PC-3 (cell line): ENCODE data around the genes RING1, SMIM40 and ITPR3.

DNA sequence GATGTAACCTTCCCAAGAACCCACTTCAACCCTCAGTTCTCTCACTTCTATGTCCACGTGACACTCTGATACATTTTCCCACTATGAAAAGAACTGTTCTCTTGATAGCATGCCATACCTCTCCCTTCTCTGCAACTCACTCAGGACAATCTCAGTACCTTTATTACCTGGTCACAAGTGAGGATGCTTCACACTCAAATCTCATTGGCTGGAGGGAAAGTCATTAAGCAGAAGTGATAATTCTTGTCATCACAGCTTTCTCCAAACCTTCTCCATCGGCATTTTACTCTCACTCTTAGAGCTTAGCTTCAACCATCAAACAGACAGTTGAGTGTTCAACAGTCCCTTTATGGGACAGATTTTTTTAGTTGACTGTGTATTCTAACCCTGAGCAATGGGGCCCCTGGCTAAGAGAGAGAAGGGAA, 18.5 kb upstream of the HLA-DPB1 start:
- RAMPAGE, long total RNA, result no peak

GRCh38 chr6:33117174-33117922, 41.6 kb downstream of the HLA-DPB1 start:
- RAMPAGE, long total RNA, result no peak

DNA sequence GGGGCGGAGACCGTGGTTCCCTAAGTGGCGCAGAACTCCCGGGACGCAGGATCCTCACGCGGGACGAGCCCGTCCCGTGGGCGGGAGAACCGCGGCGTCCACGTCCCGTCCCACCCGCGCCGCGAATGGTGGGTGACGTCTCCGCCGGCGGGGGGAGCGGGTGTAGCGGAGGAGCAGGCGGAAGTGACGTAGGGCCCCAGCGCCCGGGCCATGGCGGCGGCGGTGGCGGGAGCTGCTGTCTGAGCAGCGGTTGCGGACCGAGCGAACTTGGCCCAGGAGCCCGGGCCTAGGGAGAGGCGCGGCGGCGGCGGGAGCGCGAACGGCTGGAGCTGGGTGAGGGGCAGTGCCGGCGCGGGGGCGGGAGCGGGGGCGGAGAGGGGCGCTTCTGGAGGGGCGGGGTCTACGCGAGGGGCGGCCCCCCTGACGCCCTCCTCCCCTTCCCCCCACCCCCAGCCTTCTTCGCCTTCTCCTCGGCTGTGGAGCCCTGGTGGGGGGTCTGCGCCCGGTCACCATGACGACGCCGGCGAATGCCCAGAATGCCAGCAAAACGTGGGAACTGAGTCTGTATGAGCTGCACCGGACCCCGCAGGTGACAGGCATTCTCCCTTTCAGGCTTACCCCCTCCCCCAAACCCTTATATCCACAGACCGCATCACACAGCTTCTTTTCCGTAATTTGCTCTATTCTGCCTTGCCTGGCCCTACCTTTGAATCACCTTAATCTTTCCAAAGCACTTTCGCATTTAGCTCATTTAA, at the start of gene RING1:
Gene RING1 (plus strand): TSS at position 189 of the 755 bp plus-strand sequence.
- RAMPAGE, long total RNA, result no peak

DNA sequence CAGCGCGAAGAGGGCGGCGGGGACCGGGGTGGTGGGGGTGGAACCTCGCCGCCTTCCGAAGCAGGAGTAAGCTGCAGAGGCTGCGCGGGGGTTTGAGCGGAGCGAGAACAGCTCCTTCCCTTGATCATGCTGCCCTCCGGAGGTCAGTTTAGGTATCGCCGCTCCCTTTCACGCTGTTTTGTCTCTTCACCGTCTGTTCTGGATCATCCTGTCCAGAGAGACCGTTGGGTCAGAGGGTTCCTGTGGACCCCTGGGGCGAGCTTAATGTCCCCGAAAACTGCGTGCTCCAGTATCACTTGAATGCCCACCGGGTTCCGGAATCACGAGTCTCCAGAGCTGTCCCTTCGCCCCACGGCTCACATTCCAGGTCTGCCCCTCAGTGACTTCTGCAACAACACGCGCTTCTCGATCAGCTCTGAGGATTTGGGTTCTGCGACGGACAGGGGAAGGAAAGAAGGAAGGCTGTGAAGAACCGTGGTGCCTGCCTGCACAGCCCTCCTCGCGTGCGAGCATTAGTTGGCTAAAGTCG, 23.3 kb downstream of the VPS52 start:
- RAMPAGE, long total RNA, result no peak

- RAMPAGE, long total RNA, result no peak
Measured at GRCh38 chr6:33297634-33297824, 1.2 kb downstream of the RGL2 start.

GRCh38 chr6:33302904-33303217, 4.1 kb upstream of the RGL2 start:
- RAMPAGE, long total RNA, result no peak

DNA sequence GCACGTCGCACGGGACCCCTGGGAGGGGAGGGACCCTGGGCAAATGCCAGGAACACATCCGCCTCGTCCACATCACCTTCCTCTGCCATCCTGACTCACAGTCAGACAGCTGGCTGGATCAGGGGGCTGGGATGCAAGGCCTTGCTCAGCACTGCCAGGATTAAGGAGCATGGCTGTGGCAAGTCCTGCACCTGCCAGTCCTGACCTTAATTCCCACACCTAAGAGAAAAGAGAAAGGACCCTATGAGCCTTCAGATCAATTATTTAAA, at the start of gene SMIM40:
Gene SMIM40 (minus strand): TSS at position 103 of the 269 bp plus-strand sequence.
- RAMPAGE, long total RNA, result no peak

DNA sequence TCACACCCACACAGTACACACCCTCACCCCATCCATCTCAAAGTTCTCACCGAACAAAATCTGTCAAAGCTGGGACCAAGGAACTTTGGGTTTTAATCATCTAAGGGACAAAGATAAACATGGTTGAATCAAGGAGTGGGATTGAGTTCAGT, 1.2 kb downstream of the CUTA start:
- RAMPAGE, long total RNA, result no peak

DNA sequence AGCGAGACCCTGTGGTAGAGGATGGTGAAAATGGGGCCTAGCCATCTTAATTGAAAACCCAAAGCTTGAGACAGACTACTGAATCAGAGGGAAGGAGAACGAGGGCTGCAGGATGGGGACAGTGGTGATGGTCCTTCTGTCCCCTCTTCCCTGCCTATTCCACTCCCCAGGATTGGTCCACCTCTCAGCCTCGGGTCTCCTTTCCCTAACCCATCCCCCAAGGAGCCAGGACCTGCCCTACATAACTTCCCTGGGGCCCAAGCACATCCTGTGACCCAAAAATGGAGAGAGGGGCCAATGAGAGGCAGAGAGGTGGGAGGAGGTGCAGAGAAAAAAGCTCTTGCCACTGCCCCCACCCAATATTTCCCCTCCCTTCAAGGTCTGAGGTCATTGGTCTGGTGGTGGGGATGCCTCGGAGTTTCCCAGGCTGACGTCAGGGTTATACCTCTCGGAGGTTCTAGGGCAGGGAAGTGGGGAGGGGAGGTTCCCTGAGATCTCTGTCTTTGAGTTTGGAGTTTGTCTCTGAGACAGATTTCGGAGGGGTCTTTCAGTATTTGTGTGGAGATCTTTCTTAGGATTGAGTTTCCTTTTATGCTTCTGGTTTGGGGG, 974 bp upstream of the CUTA start:
- RAMPAGE, long total RNA, result no peak

DNA sequence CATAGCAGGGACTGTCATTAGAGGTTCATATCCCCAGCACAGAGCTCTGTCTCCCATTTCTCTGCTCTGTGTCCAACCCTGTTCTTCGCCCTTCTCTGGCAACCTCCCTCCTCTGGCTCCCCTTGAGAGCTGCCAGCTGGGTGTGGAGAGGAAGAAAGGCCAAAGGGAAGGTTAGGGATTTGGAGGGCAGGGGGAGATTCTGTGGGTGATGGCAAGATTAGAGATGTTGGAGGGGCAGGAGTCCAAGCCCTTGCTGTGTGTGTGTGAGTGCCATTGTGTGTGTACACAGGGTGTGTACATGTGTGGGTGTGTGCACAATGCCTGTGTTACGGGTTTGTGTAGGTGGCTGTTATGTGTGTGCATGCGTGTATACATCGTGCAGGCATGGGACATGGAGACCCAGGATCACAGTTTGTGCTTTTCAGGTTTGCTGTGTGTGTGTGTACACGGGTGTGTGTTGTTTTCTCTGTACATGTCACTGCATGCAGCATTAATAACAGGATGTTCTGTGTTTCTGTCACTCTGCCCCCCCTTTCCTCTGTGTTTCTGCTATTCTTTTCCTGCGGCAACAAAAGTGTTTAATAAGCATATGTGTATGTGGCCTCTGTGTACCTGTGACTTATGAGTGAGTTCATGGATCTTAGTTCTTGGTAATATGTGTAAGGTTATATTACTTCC, 9.6 kb downstream of the SYNGAP1 start:
- RAMPAGE, long total RNA, result no peak

DNA sequence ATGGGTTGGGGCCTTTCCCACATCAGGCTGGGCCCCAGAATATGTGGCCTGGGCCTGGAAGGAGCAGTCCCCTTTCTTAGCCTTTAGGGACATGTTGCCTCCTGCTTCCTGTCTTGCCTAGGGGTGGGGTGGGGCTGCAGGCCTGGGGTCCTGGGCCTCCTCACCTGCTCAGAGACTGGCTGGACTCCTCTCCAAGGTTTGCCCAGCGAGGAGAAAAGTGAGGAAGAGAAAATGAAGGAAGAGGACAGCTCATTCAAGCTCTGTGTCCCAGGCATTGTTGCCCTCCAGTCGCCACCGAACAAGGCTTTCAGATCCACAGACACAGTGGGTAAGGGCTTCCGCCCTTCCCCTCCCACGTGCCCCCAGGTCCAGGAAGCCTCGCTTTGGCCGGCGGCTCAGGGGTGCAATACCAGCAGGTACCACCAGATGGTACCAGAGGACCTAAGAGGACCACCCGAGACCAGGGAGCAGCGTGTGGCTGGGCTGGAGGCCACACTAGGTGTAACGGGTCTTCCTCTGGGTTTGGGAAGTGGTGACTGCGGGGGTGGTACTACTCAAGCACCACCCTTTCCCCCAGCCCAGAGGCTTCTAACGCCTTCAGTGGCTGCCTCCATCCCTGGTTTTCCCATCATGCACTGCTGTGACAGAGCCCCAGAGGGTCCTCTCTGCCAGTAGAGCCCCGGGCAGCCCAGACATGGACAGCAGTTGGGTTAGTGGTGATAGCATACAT, 5.5 kb upstream of the BAK1 start:
- RAMPAGE, long total RNA, result no peak

DNA sequence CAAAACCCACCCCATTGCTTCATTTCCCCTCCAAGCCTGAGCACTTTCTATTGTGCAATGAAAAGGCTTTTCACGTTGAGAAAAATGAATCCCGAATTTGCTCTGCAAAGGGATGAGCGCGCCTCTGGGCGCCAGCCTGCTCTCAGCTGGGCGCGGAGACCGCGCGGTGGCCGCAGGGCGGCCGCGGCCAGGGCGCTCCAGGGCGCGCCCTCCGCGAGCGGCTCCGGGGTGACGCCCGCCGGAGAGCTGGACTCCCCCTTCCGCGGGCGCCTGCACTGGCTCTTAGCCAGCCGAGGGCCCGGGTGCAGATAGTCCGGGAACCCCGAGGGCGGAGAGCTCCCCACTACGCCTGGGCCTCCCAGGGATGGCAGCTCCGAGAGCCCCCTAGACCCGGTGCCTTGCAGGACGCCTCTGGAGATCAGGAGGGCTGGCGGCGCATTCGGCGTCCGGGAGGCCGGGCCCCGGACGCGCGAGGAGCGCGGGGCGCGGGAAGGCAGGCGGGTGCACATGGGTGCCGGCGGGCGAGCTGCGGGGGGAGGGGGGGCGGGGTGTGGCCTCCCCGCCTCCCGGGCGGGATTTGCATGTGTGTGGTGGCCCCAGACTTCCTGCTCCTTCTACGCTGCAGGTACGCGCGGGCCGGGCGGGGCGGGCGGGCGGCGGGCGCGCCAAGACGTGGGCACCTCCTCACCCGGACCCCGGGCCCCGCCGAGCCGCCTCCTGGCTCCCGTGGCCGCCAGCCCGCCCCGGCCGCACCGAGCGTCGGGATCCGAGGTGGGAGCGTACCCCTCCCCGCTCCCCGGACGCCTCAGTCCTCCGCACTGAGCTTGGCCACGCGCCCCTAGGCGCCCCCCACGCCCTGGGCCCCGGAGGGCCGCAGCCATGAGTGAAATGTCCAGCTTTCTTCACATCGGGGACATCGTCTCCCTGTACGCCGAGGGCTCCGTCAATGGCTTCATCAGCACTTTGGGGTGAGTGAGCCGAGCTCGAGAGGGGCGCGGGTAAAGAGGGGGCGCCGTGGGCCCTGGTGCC, at the start of gene ITPR3:
Gene ITPR3 (plus strand): TSS at position 599 of the 1,029 bp plus-strand sequence.
- RAMPAGE, long total RNA, result no peak

DNA sequence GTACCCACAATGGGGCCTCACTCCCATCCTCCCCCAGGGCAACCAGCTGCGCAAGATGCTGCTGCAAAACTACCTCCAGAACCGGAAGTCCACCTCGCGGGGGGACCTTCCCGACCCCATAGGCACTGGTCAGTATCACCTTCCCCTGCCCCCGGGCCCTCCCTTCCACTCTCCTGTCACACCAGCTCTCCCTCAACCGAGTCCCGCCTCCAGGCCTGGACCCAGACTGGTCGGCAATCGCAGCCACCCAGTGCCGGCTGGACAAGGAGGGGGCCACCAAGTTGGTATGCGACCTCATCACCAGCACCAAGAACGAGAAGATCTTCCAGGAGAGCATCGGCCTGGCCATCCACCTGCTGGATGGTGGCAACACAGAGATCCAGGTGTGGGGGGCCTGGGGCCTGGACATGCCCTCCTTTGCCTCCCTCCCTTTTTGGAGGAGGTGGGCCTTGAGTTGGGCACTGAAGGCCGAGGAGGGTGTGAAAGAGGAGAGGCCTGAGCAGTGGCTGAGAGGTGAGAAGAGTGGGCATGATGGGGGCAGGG, 26.9 kb downstream of the UQCC2 start:
- RAMPAGE, long total RNA, result no peak

DNA sequence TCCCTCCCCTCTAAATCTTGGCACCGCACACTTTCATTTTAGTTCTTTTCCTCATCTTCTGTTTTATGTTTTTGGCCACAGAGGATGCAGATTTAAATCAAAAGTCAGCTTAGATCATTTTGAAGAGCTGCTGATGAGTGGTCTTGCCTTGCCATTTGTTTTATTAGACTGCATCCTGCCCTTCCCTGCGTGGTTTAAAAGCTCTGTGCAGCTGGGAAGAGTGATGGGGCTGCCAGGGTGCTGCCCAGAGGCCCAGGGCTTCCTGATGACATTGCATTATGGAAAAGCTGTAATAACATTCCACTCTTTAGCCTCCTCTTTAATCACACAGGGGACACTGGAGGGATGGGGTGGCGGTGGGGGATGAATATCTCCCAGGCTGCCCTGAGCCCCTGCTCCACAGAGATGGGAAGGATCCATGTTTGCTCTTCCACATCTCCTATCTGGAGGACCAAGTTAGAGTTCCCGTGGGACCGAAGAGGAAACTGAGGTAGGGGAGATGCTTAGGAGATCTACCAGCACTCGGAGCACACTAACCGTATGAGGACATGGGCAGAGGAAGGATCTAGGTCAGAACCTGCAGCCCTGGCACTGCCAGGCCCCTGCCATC, 6.7 kb upstream of the UQCC2 start:
- RAMPAGE, long total RNA, result no peak

DNA sequence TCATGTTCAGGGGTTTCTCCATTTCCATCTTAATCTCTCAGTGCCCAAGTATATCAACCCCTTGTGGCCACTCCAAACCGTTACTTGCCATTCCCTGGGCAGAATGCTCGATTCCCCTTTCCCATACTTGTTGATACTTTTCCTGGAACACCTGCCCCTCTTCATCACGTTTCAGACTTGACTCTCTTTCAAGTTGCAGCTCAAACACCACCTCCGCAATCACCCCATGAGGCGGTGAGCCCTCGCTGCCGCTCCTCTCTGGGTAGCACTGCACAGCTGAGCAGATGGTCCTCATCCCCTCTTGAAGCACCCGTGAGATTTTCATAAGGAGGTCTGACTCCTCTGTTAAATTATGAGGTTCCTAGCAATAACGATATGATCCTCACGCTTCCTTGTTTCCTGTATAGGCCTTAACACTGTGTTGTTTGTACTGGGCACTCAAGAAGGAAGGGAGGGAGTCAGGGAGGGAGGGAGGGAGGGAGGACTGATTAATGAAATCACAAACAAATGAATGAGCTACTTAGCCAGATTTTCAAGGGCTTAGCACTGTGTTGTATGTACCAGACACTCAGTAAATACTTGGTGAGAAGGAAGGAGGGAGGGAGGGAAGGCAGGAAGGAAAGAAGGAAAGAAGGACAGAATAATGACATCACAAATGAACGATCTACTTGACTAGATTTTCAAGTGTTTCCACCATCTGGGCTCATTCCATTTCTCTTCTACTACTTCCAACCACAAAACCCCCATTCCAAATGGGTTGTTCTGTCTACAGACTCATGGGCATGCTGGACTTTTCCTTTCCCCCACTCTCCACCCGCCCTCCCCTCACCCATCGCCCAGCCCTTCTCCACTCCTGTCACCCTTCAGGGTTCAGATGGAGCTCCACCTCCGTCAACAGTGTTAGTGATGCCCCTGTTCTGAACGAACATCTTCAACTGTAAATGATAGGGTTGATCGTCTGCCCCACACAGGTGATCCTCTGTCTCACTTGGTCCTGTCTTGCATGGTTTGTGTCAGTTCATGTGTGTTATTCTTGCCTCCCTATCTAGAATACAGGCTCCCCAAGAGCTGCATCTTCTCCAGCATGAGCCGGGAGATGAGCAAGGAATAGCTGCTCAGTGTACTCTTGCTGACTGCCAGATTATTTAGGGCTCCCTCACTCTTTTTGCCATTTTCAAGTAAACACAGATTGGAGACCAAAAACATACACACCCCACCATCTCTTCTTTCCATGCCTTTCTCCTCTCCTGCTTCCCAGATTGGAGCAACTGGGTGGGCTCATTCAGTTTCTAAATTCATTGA, 8.3 kb upstream of the UQCC2 start:
- RAMPAGE, long total RNA, result no peak

DNA sequence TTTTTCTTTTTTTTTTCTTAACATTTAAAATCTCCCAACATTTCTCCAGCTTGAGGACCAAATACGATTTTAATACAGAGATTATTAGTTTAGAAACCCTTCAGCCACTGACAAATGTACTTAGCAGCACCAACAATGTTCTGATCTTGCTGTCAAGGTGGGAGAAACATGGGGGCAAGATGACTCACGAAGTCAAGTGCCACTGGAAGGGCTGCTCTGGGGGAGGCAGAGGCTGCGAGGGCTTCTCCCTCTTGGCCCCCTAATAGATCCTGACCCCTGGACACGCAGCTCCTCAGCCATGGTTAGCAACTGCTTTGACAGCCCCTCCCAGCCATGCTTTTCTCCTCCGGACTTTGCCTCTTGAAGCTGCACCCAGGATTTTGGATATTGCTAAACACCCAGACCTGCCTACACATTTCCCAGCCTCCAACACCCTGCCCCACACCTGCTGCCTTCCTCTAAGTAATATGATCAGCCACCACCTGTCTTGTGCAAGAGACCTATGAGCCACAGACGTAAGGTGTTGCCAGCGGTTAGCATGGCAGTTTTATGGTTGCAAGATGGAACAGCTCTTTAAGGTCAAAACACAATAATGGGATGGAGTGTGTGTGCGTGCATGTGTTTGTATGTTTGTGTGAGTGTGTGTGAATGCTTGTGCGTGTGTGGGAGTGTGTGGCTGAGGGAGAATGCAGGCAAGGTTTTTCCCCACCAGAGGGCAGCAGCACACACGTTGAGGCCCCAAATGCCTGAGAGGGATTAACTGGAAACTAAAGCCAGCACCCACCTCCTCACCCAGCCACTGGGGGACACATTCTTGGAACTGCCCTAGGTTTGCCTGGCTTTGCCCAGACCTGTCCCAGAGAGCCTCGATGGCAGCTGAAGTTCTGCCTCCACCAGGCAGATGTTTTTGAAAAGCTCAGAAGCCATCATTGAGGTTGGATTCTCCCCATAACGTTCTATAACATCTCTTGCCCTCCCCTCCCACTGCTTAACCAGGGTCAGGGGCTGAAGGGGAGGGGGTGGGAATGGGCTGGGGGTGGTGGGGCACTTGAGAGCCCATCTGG, 2.5 kb downstream of the IP6K3 start:
- RAMPAGE, long total RNA, result no peak

- RAMPAGE, long total RNA, result no peak
Measured at GRCh38 chr6:33746000-33746736, 537 bp downstream of the IP6K3 start.

DNA sequence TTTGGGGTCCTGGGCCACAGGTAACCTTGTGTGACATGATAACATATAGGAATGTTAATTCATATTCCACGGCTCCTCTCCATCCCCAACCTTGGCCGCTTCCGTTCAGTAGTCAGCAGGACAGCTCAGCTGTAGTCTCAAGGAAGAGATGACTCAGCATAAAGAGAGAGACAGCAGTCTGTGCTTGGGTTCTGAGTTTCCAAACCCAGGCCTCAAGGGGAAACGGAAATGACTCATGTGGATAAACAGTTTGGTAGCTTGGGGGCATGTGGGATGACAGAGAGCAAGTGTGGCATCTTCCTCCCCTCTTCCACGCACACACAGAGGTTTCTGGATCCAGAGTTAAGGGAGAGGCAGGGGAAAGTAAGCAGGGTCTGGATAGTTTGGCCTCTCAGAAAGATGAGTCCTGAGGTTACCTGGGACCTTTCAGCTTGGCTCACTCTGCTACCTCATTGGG, 36.3 kb upstream of the MLN start:
- RAMPAGE, long total RNA, result no peak

GRCh38 chr6:33995579-33996052, 150.3 kb downstream of the GRM4 start:
- RAMPAGE, long total RNA, result no peak

- RAMPAGE, long total RNA, result no peak
Measured at GRCh38 chr6:34022419-34023037, 123.4 kb downstream of the GRM4 start.